Mammary epithelial cell (primary cell): ENCODE measurements around a stretch of chr3.

GRCh38 chr3:177151376-177151987 lies 45.8 kb downstream of the TBL1XR1 start:
- CAGE, long polyA plus RNA, result no peak
- RRBS, result no CpG with 5 or more reads among the region's 13 CpGs

DNA sequence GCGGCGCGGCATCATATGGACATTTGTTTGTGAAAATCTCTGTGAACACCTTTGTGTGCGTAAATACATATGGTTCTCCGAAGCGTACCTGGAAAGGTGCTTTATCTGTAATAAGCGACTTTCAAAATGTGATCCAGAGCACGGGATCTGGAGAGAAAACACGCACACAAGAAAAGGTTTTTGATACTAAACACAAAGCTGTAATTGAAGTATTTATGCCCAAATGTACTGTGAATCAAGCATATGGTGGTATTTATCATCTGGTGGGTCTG lies 713 bp upstream of the TBL1XR1 start:
- CAGE, long polyA plus RNA, result no peak
- RRBS, result no CpG with 5 or more reads among the region's 9 CpGs

- CAGE, long polyA plus RNA, result no peak
- RRBS, result no CpG with 5 or more reads among the region's 6 CpGs
Observed at GRCh38 chr3:177211555-177212544, 14.6 kb upstream of the TBL1XR1 start.

DNA sequence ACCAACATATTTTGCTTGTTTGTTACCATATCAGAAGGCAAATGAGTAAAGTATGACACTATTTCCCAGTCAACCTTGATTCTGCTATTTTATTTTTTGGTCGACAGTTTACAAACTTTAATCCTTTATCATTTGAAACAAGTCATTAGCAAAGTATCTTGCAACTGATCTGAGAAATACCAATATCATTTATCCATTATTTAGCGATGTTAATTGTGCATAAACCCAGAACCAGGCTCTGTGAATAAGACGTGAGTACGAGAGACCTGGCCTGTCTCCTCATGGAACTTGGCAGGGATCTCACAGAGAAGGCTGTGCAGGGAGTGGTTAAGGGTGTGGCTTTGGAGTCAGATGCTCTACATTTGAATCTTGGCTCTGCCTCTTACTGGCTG lies 39.8 kb upstream of the TBL1XR1 start:
- CAGE, long polyA plus RNA, result no peak
- RRBS, result no CpG with 5 or more reads among the region's 4 CpGs

- CAGE, long polyA plus RNA, result no peak
- RRBS, result no CpG with 5 or more reads among the region's 12 CpGs
Observed at GRCh38 chr3:177345140-177346085, 148.1 kb upstream of the TBL1XR1 start.

GRCh38 chr3:177665467-177666309 lies 468.4 kb upstream of the TBL1XR1 start:
- CAGE, long polyA plus RNA, result no peak
- RRBS, result no CpG with 5 or more reads among the region's 11 CpGs

GRCh38 chr3:177781626-177782105 lies 584.4 kb upstream of the TBL1XR1 start:
- CAGE, long polyA plus RNA, result no peak
- RRBS, result no CpG with 5 or more reads among the region's 3 CpGs

GRCh38 chr3:177827325-177827931 lies 630.1 kb upstream of the TBL1XR1 start:
- CAGE, long polyA plus RNA, result no peak
- RRBS, result 20% methylated on average over 1 of the region's 6 CpGs

GRCh38 chr3:178736187-178736735 lies 200.0 kb downstream of the KCNMB2 start:
- CAGE, long polyA plus RNA, result no peak
- RRBS, result no CpG with 5 or more reads among the region's 4 CpGs

DNA sequence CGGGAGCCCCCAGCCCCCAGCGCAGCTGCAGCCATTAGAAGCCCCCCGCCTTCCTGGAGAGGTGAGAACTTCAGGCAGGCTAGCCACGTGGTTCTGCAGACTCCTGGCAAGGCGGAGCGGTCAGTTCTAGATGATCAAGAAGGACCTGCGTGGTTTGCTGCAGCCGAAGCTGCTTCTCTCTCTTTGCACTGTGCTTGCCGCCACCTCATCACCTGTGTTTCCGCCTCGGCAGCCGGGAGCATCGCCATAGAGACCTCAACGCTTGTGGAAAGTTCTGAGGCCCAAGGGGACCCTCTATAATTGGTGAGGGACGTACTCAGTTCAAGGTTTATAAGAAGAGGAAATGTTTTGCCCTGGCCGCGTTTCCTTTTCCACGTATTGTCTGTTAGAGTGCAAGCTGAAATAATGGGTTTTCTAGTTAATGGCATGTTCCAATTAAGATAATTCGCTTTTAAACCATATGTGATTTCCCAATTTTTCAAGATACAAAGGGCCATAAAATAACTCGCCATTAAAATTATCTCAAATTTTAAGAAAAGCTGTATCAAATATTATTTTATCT lies 16.0 kb upstream of the KCNMB3 start:
- CAGE, long polyA plus RNA, result no peak
- RRBS, result no CpG with 5 or more reads among the region's 20 CpGs

DNA sequence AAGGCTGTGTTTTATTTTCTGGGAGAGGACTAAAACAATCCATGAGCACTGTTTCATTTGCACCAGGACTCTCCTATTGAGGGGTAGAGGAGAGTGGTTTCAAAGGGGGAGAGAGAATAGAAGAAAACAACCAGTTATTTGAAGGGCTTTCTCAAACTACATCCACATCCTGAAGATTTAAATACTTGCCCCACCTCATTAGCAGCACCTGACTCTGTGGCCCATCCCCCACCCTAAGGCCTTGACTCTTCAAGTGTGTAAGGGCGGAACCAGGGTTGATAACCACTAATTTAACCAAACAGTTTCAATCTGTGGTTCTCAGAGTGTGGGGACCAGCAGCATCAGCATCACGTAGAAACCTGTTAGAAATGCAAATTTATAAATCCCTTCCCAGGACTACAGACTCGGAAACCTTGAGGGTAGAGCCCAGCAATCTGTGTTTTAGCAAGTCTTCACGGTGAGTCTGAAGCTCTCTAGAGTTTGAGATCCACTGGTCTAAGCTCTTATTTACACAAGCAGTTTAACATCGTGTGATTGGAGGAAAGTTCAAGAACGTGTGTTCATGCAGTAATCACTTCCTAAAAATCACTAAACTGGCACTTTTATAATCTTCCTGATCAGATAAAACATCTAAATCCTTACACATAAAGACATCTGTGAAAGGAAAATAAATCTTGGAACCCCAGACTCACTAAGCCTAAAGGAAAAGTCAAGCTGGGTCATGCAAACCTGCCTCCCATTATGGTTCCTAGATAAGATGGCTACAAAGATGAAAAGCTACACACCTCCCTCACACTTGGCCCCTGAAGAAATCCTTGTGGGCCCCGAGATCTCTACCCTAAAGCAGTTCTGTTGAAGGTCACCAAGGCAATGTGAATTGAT lies 12.3 kb downstream of the GNB4 start:
- CAGE, long polyA plus RNA, result no peak
- RRBS, result no CpG with 5 or more reads among the region's 7 CpGs

GRCh38 chr3:179526886-179527604 lies 35.7 kb upstream of the ACTL6A start:
- CAGE, long polyA plus RNA, result no peak
- RRBS, result no CpG with 5 or more reads among the region's 4 CpGs

DNA sequence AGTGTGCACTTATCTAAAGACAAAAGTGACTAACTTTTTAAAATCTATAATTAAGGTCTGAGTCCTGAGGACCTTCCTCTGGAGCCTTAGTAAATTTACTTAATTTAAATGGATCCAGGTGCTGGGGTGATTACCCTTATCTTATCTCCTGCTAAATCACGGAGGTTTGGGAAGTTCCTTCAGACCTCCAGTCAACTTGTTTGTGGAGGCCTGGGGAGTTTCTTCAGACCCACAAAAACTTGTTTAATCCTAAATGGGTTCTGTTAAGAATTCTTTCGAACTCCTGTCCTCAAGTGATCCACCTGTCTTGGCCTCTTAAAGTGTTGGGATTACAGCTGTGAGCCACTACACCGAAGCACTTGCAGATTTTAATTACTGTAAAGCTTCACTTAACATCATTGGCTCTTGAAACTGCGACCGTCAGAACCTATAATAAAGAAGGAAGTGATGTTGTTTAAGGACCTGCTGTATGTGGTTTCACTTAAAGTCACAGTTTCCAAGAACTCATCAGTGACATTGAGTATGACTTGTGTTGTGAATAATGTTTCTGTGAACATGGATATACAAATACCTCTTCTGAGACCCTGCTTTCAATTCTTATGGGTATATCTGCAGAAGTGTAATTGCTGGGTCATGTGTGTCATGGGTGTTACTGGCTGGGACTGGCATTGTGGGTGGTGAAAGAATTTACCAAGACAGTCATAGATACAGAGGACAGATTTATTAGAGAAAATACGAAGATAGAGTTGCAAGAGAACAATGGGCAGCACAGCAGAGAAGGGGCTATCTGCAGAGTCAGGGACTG lies 4.2 kb downstream of the NDUFB5 start:
- CAGE, long polyA plus RNA, result no peak
- RRBS, result no CpG with 5 or more reads among the region's 6 CpGs

DNA sequence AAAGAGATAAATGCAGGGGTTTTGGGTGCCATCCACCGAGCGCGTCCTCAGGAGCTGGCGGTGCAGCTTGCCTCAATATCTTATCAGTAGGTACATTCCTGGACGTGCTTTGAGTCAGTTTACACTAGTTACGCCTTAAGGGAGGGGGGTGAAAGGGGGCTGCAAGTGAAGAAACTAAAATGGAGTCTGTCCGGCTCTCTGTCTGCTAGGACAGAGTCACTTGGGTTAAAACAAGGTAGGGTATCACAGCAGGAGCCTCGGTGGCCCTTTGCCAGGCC lies 28.6 kb downstream of the USP13 start:
- CAGE, long polyA plus RNA, result no peak
- RRBS, result no CpG with 5 or more reads among the region's 8 CpGs

GRCh38 chr3:179760822-179761435 lies 108.1 kb downstream of the USP13 start:
- CAGE, long polyA plus RNA, result no peak
- RRBS, result no CpG with 5 or more reads among the region's 9 CpGs

DNA sequence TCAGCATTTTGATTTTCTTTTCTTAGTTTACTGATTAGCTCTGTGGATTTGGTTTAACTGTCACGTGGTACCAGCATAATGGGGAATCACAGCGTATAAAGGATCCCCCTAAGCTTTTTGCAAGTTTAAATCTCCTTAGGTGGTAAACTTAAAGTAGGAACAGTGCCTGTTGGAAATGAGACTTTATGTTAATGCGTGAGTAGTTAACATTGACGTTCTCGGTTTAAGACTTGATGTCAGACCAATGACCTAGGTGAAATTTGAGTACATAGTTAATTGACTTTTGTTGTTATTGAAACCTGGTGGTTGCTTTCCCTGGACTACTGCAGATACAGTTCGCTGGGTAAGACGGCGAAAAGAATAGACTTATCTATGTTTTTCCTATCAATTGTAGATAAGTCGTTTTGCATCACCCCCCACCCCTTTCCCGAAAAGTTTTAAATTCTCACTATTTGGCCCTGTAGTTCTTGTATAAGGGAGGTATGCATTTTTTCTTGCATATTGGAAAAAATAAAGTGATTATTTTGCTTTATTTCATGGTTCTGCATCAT lies 1.6 kb downstream of the FXR1 start:
- CAGE, long polyA plus RNA, result no peak
- RRBS, result no CpG with 5 or more reads among the region's 10 CpGs

GRCh38 chr3:181710410-181711298 lies 1.1 kb upstream of the SOX2 start:
- CAGE, long polyA plus RNA, result no peak
- RRBS, result no CpG with 5 or more reads among the region's 37 CpGs

DNA sequence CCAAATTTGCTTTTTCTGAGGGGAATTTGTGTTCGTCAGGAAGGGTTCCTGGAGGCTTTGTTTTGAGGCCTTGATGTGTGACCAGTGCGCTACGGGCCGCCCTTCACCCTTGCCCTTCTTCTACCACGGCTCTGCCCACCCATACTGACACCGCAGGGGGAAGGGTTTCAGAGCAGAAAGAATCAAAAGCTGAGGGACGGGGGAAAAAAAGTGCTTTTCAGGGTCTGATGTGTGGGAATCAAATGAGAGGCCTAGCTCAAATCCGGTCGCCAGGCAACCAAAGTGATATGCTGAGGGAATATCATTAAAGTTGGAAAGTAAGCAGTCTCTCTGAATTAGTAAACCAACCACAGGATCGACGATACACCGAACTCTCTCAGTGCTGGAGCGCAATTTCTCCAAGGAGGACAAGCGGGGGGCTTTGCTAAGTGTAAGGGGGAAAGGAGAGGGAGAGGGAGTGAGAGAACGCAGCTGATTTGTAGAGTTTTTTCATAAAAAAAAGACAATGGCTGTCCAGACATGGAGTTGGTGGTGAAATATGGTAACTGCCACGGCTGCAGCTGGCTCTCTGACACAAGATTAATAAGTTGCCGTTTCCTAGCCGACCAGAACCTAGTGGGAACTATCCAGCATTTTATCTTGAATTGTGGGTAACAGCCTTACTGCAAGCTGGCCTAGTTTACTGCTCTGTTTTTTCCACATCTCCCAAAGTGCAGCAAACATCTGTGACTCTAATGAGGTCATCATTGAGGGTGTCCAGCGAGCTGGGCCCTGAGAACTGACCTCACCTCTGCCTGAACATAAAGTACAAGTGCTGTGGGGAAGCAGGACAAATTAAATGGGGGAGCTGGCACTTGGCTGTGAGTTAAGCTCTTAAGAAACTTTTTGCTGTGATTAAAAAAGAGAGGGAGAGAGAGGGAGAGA lies 530.2 kb downstream of the SOX2 start:
- CAGE, long polyA plus RNA, result no peak
- RRBS, result no CpG with 5 or more reads among the region's 19 CpGs

DNA sequence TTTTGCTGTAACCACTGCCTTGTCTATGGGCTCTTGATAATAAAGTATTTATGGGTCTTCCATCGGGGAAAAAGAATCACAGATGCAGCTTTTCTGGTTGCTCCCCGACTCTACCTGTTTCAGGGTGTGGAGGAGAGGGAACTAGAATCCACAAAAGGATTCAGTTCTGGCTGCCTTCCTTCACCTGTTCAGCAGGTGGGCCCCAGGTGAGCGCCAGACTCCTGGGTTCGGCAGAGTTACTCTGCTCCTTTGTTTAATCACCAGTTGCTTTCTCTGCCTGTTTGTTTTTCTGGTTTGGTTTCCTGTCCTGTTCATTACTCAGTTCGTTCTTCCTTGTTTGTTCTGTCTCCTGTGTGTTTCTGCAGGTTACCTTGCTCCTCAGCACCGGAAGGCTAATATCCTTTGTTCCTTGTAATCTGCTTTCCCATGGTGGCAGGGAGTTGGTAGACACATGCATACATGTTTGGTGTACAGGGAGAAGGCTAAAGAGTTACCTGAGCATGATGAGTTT lies 508.5 kb upstream of the ATP11B start:
- CAGE, long polyA plus RNA, result no peak
- RRBS, result no CpG with 5 or more reads among the region's 6 CpGs

GRCh38 chr3:182364647-182365529 lies 428.4 kb upstream of the ATP11B start:
- CAGE, long polyA plus RNA, result no peak
- RRBS, result no CpG with 5 or more reads among the region's 21 CpGs